ENCODE measurements around the gene FCGR3A.

GRCh38 chr1:161224048-161224902, 847 bp upstream of the APOA2 start:
- RRBS = no CpG with 5 or more reads among the region's 15 CpGs

DNA sequence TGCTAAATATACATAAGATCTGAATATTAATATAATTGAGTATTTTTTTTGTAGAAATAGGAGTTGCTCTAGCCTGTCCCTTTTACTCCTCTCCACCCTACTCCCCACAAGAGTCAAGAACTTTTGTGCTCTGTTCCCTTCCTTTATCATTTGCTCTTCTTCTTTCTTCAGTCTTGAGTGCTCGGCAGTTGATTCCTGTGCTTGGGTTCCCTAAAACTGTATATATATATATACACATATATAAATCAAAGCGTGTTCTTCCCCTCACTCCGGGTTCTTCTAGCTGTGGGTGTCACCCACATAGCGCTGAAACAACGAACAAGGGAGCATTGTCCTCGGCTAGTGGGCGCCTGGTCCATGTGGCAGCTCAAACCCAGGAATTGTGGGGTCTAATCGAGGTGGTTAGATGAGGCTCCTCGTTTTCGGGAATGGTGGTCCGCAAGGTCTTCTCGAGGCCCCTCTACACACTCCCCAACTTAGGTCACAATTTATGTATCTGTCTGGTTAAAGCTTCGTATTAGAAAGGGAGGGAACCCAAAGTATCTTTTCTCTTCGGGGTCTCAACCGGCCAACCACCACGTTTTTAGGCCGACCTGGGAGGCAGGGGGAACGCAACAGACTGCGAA, 635 bp upstream of the SDHC start:
- RRBS = no CpG with 5 or more reads among the region's 19 CpGs

GRCh38 chr1:161364601-161365238, 3.0 kb downstream of the CFAP126 start:
- RRBS = no CpG with 5 or more reads among the region's 5 CpGs

GRCh38 chr1:161399189-161400252, 31.8 kb upstream of the CFAP126 start:
- RRBS = 3% methylated on average over 38 of the region's 75 CpGs

DNA sequence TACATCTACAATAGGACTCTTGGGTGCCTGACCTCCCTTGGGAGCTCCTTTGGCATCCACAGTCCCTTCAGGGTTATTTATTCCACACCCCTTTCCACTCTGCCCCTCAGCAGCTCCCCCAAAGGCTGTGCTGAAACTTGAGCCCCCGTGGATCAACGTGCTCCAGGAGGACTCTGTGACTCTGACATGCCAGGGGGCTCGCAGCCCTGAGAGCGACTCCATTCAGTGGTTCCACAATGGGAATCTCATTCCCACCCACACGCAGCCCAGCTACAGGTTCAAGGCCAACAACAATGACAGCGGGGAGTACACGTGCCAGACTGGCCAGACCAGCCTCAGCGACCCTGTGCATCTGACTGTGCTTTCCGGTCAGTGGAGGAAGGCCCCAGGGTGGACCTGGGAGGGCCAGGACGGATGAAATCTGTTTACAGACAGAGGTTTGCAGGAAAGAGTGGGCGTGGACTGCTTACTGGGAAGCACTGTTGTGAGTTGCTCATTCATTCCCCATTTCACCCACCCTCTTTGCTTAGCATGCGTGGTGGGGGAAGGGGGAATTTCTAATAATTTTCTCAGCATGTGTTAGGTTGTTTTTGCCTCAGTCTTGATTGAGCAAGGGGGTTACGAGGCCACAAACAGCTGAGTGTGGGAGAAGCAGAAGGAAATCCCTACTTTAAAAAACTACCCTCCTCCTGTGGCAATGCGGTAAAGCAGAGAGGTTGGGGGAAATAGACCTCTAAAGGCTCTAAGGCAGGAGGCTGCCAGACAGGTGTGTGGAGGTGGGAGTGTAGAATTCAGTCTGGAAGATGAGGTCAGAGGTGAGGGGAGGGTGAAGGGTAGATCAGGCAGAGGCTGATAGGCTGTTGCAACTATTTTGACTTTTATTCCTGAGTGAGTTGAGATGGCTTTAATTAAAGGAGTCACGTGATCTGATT, 1.2 kb downstream of the FCGR2A start:
- RRBS = no CpG with 5 or more reads among the region's 15 CpGs

DNA sequence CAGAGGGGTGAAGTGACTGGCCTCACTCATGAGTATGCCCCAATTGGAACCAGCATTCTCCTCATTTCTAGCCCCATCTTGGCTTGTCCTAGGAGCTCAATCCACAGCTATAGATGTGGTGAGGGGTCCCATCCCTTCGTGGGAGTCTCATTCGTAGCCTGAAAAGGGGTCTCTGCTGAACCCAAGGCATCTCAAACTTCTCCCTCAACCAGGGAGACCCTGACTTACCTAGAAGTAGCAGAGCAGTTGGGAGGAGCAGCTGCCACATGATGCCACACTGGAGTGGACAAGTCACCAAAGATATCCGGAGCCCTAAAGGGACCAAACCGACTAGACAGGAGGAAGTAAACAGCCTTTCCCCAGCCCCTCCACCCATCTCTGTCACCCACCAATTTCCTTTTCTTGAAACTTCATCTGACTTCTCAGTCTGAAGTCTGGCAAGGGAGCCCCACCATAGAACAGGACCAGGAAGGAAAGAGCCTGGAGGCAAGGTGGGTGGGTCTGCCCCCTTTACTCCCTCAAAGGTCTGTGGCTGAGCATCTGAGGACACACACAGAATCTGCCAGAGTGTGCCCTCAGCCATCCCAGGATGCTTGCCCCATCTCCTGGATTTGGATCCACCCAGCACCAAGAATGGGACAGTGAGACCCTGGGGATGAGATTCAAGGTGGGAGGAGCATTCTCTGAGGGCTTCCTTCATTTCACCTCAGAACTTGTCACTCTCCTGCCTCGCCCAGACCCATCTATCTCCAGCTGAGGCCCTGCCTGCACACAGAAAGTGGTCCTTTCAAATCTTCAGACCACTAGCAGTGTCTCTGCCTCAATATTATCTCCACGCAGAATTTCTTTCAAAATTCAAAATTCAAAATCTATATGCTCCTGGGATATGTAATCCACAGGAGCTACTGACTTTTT, at the start of gene FCGR3A:
FCGR3A (minus strand) TSS at position 350 of the 915 bp plus-strand sequence.
- RRBS = no CpG with 5 or more reads among the region's 6 CpGs

DNA sequence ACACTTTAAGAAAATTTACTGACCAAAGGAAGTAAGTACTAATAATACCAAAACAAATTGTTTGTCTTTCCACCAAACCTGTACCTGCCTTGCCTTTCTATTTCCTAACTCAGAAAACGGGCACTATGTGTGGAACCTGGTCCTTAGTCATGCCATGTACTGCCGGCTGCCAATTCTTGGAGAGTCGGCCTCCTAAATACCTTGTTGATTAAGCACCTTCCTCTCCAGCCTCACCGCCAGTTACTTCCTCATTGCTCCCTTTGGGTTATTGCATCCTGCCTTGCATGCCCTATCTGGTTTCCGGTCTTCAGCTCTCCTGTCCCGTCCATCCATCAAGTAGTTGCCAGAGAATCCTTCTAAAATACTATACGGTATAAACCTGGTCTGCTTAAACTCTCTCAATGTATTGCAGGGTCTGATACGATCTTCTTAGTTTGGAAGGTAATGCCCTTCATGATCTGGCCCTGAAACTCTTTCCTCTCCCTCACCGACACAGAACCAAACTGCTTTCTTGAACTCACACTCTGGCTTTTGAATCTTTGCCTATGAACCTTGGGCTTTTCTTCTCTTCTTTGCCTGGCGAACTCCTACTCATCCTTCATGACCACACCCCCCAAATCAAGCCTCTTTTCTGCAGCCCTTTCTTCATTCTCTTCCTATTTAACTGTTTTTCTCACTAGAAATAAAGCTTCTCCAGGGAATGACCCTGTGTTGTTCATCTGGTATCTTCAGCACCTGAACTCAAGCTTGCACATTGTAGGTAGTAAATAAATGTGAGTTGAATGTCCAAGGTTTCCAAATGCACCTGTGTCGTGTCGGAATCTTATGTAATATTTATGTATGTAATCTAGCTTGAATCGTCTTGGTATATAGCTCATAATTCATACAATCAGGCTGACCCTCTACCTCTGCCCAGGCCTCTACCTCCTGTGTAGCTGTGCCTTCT, 8.7 kb downstream of the FCGR3B start:
- RRBS = no CpG with 5 or more reads among the region's 13 CpGs

- RRBS = no CpG with 5 or more reads among the region's 7 CpGs
These were observed 106.2 kb downstream of the ATF6 start for GRCh38 chr1:161872139-161872813.

GRCh38 chr1:161922212-161922899, 101.3 kb downstream of the OLFML2B start:
- RRBS = no CpG with 5 or more reads among the region's 5 CpGs

- RRBS = 47% methylated on average over 5 of the region's 33 CpGs
These were observed 39.9 kb downstream of the OLFML2B start for GRCh38 chr1:161983714-161984280.

DNA sequence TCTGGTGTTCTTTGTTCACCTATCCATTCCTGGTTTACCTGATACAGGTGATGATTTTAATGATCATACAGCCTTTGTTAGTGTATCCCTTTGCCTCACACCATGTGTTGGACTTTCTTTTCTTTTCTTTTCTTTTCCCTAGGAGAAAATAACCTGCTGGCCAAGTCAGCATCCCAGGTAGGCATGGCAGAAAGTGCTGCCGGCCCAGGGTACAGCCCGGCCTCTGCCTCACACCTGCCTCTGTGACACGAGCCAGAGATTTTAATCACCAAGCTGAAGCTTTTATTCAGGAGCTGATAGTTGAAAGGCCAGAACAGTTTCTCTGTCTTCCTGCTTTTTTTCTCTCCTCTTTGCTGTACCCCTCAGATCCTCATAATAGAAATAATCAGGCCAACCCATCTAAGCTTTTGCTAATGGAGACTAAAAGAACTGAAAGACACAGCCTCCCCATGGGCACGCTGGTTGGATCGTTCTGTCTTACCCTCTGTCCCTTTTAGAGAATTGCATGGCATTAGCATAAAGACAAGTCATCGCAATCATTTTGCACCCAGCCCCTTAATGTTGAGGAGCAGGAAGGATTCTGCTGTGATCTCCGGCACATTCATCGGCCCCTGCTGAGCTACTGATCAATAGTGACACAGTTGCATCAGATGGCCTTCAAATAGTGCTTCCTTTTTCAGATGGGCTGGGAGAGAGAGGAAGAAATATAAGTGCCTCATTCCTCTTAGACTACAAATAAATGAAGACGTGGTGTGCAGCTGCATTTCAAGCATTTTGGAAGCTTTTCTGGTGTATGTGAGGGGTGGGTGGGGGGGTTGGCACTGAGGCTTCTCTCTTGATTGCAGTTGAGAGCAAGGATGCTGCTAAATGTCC, 75.2 kb downstream of the NOS1AP start:
- RRBS = no CpG with 5 or more reads among the region's 9 CpGs

DNA sequence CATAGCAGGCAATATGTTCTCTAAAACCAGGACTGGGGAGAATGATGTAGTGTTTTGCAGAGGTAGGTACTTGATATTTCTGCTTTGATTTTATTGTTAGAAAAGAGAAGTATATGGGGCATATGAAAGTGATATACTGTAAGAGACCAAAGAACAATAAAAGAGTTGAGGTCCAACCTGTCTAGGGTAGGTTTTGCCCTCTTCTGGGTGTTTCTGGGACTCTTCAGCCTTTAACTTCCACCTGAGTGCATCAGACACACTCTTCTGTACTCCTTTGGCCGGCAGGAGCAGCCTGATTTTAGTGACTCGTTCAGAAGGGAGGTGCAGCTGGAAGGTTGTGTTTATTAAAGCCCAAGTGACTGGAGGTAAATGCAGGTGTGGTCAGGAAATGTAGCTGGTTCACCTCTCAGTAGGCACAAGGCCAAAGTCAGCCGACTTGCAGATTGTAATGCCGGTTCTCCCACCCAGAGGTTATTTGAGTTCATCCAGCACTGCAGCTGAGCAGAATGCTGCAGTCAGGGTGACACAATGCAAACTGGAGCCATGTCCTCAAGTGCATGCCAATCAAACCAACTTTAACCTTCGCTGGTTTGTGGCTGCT, 91.6 kb downstream of the SPATA46 start:
- RRBS = no CpG with 5 or more reads among the region's 5 CpGs

GRCh38 chr1:162366671-162367617, 9.7 kb downstream of the SPATA46 start:
- RRBS = 57% methylated on average over 3 of the region's 54 CpGs

DNA sequence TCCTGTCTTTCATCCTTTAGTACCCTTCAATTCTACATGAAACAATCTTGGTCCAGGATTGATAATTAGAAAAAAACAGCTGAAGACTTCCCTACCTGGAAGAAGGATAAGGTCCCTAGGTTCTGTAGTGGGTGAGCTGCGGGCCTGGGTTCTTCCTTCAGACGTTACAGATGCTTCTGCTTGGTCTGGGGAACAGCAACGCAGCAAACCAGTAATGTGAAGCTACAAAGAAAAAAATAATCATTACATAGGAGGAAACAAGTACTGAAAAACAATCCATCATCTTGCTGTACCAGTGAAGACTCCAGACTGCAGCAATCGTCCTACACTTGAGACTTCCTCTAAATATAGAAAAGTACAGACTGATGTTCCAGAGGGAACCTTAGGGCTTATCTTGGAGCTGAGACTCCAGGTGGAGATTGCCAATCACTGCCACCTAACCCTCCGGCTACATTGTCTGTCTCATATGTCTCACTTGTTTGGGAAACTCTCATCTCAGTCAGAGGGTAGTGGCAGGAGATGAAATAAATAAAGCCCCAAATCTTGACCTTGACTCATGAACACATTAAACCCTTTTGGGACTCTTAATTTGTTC, 9.5 kb upstream of the UHMK1 start:
- RRBS = no CpG with 5 or more reads among the region's 5 CpGs

GRCh38 chr1:162579229-162579694, 17.7 kb downstream of the UAP1 start:
- RRBS = no CpG with 5 or more reads among the region's 3 CpGs

- RRBS = no CpG with 5 or more reads among the region's 8 CpGs
These were observed 25.9 kb downstream of the UAP1 start for GRCh38 chr1:162587383-162587880.

GRCh38 chr1:162780041-162781120, 10.1 kb upstream of the HSD17B7 start:
- RRBS = no CpG with 5 or more reads among the region's 6 CpGs

DNA sequence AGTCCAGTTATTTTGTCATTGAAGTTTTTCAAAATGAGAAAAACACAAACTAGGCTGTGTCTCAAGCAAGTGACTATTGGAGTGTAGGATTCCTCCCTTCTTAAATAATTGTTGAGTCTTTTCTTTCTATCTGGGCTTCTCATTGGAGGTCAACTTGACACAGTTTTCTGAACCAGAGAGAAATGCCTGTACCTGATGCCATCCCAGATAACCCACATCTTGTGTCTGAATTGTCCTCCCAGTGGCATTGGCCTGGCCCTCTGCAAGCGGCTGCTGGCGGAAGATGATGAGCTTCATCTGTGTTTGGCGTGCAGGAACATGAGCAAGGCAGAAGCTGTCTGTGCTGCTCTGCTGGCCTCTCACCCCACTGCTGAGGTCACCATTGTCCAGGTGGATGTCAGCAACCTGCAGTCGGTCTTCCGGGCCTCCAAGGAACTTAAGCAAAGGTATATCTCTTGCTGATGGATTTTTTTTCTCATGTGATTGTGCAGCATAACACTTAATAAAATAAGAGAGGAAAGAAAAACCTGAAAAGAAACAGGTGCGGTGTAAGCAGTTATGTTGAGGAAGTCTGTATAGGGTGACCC, 2.0 kb downstream of the HSD17B7 start:
- RRBS = no CpG with 5 or more reads among the region's 6 CpGs

- RRBS = no CpG with 5 or more reads among the region's 2 CpGs
These were observed 26.8 kb downstream of the CCDC190 start for GRCh38 chr1:162834187-162834579.

DNA sequence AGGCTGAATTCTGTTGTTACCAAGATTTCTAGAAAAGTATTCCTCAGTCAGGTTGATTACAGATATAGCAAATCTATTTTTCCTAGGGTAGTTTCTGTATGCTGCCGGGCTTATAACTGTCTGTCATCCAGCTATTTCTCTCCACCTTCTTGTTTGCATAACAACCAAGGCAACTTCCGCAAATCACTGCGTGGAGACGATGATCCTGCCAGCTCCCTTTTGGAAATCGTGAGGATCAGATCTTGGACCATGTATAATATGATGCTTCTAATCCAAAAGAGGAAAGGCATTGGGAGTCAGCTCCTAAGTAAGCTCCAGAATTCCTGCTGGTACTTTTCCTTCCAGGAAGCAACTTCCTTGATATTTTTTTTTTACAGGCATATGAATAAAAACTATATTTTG, 474 bp upstream of the RGS4 start:
- RRBS = no CpG with 5 or more reads among the region's 5 CpGs

All from UCH-1 (cell line).